ENCODE measurements around a stretch of chr12.

DNA sequence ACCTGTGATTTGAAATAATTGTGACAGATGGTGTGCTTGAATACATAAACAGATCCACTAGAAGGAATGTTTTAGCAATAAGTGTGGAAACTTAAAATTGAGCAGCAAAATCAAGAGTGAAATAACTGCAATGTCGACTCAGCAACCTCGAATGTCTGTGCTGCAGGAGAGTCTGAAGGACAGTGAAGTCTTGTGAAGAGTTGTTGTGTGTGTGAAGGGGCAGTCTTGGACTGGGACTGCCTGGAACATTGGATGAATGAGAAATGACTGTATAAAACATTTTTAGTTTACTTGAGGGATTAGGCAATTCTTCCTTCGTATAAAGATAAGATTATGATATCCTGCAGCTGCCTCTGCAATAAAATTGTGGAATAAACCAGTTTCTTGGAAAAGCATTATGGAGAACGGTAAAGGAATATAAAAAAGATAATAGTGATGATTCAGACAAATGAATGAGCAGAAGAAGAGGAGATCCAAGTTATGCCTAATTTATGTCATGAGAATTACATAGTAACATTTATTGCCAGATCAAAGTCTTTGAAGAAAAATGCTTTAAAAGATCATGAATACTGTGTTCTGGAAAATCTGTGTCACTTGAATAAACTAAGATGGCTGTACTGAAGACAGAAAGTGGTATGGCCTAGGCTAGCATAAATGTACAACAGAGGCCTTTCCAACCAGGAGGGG is 30.9 kb upstream of the LUM start:
- PRO-cap = unidirectional peak, minus-strand start at position 184 of the sequence

- PRO-cap = no peak
Measured at GRCh38 chr12:91987971-91988379, 157.7 kb downstream of the BTG1 start.

DNA sequence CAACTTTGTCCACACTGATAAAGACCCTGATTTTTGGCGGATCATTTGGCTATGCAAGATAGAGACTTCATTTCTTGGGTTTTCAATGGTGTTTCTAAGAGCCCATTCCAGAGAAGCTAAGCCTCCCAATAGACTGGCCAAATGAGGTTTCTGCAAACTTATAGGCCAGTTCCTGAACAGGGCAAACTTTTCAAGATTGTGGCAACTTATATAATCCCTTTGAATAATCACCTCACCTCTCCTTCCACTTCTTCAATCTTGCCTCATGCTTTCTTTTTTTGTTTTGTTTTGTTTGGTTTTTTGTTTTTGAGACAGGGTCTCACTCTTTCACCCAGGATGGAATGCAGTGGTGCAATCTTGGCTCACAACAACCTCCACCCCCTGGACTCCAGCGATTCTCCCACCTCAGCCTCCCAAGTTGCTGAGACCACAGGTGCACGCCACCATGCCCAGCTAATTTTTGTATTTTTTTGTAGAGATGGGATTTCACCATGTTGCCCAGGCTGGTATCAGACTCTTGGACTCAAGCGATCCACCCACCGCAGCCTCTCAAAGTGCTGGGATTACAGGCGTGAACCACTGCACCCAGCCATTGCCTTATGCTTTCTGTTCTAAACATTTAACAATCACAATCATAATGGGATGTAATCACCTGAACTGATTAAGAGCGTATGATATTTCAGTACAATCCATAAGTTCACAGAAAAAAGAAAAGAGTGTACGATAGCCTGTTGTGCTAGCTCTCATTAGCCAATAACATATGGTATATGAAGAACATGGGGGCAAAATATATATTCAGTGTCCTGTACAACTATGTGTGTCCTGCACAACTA is 54.4 kb downstream of the BTG1 start:
- PRO-cap = no peak

- PRO-cap = no peak
Measured at GRCh38 chr12:92107179-92107710, 38.4 kb downstream of the BTG1 start.

- PRO-cap = no peak
Measured at GRCh38 chr12:92125331-92125601, 20.4 kb downstream of the BTG1 start.

DNA sequence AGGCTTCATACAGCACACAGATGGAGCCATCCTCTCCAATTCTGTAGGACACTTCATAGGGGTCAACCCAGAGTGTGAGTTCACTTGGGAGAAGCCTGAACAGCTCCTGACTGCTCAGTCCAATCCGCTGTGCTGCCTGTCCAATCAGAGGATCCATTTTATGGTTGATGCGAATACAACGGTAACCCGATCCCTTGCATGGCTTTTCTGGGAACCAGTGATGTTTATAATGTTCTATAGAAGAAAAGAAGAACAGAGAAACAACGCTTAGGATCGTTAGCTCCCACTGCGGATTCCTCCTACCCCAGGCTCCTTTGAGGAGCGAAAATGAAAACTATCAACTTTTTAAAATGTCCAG is 1.5 kb downstream of the BTG1 start:
- PRO-cap = bidirectional peak, plus-strand start at position 255 of the sequence, minus-strand start outside the sequence

GRCh38 chr12:92185176-92185673 is 39.6 kb upstream of the BTG1 start:
- PRO-cap = no peak

GRCh38 chr12:92504456-92505204 is 198.2 kb upstream of the PLEKHG7 start:
- PRO-cap = no peak

GRCh38 chr12:92574752-92575444 is 127.9 kb upstream of the PLEKHG7 start:
- PRO-cap = no peak

DNA sequence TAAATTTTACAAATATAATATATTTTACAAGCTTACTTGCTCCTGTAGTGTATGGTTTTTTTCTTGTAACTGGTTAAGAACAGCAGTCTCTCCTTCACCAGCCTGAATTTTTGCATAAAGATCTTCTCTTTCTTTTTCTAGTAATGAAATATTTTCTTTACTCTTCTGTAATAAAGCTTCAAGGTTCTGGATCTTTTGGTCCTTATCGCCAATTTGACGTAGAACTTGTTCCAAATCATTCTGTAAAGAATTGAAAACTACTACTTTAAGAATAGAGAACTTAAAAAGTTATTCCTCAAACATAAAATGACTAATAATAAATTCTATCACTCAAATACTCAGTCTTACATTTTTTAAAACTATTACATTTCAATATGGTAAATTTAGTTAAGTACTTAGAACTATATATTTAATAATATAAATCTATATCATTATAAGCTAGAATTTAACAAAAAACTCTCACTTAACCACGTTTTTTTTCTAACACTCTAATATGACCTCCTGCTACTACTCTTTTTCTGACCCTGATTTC is 109.8 kb downstream of the EEA1 start:
- PRO-cap = no peak

GRCh38 chr12:92824089-92824460 is 105.0 kb downstream of the EEA1 start:
- PRO-cap = no peak

DNA sequence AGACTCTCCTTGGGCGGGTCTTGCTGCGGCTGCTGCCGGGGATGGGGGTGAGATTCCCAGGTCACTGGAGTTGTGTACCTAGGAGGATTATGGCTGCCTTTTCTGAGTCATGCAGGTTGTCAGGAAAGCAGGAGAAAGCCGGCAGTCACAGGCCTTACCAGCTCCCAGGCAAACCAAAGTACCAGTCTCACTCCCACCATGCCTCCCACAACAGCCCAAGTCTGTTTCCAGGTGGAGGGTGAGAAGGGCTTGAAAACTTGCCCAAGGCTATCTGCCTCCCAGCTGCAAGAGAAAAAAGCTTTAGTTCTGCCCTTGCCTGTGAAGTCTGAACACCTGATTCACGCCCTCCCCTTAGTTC is 162.9 kb upstream of the NUDT4 start:
- PRO-cap = unidirectional peak, plus-strand start at position 119 of the sequence; unidirectional peak, minus-strand start at position 327 of the sequence

DNA sequence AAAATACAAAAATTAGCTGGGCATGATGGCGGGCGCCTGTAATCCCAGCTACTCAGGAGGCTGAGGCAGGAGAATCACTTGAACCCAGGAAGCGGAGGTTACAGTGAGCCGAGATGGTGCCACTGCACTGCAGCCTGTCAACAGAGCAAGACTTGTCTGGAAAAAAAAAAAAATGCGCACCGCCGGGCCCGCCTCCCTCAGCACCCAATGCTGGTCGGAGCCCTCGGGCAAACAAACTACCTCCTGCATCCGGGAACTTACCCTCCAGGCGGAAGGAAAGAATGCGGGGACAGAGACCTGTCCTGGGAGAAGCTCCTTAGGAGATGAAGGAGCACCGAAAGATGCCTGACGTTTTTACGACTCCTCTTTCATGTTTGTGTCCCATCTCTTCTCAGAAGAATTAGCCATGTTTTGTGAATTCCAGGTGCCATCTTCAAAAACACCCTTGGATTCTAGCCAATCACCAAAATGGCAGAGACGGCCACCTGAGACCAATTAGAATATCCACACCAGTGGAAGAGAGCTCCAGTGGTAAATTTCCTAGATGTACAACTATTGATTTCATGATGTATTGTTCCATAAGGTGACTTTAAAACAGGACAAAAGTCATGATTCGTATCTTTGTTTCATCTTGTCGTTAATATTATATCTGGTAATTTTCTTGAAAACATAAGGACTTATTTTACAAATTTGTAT is 62.5 kb upstream of the NUDT4 start:
- PRO-cap = bidirectional peak, plus-strand start at position 267 of the sequence, minus-strand start at position 209 of the sequence

- PRO-cap = no peak
Measured at GRCh38 chr12:93403898-93404686, 26.4 kb downstream of the NUDT4 start.

GRCh38 chr12:93404687-93405982 is 27.4 kb downstream of the NUDT4 start:
- PRO-cap = no peak

- PRO-cap = no peak
Measured at GRCh38 chr12:93438226-93438695, 3.5 kb downstream of the UBE2N start.

DNA sequence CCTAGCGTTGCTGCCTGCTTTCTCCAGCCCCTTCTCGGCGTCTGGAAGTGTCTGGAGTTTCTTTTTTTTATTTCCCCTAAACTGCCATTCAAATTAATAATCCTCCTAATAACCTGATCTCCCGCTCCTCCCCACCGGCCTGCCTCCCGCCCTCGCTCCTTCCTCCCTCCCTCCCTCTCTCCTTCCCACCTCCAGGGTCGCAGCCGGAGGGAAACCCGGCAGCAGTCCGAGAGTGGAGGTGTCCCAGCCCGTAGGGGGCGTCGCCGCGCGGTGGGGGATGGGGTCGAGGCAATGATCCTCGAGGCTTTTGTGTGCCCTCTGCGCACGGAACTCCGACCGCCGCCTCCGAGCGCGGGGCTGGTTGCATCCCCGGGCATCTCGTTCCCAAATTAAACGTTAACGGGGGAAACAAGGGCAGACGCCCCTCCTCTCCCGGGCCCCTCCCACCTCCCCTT is 1.1 kb upstream of the SOCS2 start:
- PRO-cap = bidirectional peak, plus-strand start outside the sequence, minus-strand start at position 391 of the sequence

DNA sequence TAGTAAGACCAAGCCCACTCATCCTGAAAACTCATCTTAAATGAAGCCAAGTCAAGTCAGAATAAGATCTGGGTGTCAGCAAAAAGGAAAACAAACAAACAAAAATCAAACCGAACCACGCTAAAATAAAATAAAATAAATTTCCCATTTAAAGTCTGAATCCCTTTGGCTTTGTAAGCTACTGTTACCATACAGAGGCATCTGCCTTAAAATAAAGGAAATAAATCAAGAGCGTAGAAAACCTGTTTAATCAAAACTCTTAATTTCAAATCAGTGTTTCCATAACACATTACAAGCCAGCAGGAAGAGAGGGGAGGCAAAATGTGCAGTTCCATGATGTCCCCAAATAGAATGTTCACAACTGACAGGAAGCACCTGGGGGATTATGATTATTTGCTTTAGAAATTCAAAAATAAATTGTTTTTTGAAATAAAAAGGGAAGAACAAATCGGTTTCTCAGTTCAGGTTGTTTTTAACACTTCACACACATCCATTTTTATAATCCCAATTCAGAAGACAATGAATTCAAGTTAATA is 21.3 kb downstream of the SOCS2 start:
- PRO-cap = no peak

GRCh38 chr12:93699211-93699824 is 22.1 kb downstream of the CRADD start:
- PRO-cap = no peak

GRCh38 chr12:93804460-93805000 is 127.4 kb downstream of the CRADD start:
- PRO-cap = no peak

Measured in colonic mucosa (tissue), 1 donor.